Right cardiac atrium (tissue), 1 donor: ENCODE results near the gene FBXL22.

DNA sequence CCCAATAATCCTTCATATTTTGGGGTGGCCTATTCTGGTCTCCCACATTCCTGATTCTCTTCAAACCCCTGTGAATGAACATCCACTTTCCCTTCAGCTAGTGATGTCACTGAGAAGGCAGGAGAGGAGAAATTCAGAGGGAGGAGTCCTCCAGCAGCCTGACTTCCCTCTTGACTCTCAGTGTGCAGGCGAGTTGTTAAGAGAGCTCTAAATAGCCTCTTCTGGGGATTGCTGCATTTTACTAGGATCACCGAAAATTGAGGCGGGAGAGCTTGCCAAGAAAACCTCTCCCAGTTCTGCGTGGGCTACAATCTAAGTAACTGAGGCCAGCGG lies 168.6 kb downstream of the TLN2 start:
- PRO-cap = no peak

DNA sequence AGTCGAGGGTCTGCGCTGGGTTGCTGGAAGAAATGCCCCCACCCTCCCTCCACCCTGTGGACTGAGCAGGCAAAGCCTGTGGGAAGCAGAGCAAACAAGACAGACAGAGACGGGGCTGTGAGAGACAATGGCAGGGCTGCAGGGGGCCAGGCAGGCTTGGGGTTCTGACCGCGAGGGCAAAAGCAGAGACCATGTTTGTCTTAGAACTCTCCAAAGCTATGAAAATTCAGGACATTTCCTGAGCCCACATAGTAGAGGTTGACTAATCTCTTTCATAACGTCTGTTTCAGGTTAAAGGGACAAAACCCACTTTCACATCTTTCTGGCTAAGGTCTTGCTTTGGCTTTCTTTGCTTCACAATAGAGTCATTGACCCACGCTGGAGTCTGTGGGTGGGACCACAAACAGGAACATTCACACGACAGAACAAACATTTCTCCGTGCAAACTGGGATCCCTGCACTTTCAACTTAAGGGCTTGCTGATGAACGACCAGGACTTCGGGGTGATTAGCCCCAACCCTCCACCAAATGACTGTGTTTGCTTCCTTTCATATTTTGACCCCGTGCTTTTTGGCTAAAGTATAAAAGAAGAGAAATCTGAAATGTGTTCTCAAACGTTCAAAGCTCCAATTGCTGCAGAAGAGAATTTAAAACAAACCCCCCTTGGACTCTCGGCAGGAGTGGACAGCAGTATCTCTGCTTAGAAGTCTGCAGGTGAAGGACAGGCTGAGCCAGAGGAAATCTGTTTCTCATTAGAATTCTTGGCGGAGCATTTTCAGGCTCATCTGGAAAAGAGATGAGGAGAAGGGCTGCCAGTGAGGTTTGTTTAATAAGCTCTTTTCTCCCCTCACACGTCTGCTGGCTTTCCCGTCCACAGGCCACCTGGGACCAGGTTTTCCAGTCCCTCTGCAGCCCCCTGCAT lies 155.8 kb upstream of the TPM1 start:
- PRO-cap = no peak

DNA sequence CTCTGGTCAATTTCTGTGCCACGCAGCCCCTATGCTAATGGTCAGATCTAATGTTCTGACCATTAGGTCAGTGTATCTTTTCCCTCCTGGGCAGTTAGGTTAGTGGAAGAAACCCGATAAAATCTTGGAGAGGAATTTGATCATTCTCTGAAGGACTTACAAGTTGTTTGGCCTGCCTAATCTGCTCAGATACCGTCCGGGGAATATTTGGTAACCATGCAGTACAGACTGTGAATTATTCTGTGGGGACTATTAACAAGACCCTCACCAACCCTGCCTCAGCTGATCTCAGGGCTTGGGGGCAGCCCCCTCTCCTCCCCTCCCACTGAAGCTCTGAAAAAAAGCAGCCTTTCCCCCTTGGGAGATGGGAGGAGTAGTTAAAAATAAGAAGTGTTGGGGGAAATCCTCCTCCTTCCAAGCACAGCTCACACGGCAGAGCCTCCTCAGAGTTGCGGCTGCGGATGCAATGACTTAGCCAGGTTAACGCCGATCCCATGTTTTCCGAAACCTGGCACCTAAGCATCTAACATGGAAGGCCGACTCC lies 1.3 kb upstream of the TPM1 start:
- PRO-cap = unidirectional peak, plus-strand start at position 446 of the sequence

DNA sequence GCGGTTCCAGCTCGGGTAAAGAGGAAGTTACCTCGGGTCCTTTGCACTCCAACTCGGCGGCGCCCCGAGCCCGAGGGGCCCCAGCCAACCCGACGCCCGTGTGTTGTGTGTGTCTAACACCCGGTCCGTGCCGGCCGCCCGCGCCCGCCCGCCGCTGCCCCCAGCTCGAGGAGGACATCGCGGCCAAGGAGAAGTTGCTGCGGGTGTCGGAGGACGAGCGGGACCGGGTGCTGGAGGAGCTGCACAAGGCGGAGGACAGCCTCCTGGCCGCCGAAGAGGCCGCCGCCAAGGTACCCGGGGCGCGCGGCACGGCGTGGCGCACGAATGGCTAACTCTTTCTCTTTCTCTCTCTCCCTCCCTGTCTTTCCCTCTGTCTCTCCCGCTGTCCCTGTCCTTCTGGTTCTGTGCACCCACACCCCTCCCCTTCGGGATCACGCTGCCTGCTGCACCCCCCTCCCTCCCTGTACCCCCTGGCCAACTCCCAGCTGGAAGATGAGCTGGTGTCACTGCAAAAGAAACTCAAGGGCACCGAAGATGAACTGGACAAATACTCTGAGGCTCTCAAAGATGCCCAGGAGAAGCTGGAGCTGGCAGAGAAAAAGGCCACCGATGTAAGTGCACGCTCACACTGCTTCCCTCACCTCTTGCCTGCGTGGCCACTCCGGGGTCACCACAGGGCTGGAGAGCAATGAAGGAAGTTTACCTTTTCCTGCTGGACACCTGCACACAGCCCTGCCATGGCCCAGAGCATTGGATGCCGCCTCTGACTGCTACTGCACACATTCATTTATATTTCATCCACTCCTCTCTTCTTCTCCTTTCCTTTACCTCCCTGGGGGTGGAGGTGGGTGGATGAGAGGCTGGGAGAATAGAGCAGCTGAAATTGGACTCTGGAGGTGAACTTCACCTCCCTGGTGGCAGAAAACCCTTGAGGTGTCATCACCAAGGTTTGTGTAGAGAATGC lies 1.3 kb downstream of the TPM1 start:
- PRO-cap = bidirectional peak, plus-strand start at position 389 of the sequence, minus-strand start at position 398 of the sequence

DNA sequence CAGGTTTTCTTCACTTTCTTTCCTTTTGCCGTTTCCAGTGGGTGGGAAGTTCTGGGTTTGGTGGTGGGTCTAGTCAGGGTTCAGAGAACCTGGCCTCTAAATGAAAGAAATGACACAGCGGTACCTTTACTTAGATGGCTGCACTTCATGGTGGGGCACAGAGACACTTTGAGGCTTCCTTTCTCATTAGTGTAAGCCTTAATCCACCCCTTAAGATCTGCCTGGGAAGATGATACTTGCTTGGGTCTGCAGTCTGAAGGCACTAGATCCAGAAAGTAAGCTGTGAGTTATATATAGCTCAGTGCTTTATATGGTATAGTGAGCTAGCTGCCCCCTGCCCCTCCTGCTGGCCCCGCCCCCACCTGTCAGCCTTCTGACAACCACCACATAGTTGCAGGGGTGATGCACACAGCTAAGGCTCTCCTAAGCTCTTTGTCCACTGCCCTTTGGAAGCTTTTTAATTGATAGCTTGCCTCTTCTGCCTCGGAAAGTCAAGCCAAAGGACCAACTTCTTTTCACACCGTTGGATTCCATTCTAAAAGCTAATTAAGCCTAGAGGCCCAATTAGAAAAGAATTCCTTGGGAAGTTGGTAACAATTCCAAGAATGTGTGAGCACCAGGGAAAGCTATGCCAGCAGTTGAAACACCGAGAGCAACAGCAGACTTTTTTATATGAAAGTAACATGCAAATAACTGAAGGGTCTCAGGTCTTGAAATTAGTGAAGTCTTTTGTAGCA lies 2.1 kb downstream of the TPM1 start:
- PRO-cap = bidirectional peak, plus-strand start at position 326 of the sequence, minus-strand start at position 264 of the sequence

DNA sequence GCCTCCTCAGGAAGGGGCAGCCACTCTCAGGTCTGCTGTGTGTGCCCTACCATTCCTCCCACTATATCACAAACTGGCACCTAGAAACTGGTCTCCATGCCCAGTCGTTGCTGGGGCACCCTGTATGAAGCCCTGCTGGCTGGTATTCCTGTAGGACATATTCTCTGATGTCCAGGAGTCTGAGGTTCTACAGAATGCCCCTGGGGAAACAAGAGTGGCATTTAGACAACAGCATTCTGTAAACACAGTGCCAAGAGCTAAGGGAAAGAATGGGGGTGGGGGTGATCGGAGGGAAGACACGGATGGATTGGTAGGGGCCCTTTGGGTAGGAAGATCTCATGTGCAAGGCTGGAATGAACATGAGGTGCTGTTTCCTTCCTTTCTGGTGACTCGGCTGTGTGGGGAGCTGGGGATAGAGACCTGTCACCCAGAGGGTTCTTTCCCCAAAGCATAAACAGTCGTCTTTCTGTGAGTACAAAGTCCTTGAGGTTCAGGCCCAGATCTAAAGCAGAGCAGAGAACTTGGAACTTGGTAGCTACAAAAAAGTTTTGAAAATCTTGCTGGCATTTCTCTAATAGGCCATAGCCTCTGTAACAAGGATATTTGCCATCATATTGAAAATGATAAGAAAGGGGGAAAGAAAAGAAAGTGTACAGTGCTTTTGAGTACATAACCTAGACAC lies 11.7 kb downstream of the TPM1 start:
- PRO-cap = no peak

DNA sequence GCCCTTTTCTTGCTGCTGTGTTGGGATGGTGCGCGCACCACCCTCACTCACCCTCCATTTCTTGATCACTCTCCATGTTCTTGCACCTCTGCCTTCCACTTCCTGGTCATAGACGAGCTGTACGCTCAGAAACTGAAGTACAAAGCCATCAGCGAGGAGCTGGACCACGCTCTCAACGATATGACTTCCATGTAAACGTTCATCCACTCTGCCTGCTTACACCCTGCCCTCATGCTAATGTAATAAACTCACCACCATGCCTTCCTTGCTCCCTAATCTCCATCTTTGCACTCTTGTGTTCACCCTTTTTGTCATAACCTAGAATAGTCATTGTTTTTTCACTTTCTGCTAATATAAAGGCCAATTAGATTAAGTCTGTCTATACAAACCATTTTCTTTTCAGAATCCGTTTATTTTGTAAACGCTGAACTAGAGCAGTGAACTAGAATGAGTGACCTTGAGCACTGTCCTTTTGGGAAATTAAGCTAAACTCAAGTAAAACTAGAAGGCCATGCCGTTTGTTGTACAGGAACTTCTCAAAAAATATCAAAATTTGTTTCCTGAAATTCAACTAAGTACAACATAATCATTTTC lies 21.5 kb downstream of the TPM1 start:
- PRO-cap = no peak

- PRO-cap = no peak
Observed at GRCh38 chr15:63065327-63066173, 23.0 kb downstream of the TPM1 start.

GRCh38 chr15:63105387-63105767 lies 16.3 kb upstream of the LACTB start:
- PRO-cap = no peak

DNA sequence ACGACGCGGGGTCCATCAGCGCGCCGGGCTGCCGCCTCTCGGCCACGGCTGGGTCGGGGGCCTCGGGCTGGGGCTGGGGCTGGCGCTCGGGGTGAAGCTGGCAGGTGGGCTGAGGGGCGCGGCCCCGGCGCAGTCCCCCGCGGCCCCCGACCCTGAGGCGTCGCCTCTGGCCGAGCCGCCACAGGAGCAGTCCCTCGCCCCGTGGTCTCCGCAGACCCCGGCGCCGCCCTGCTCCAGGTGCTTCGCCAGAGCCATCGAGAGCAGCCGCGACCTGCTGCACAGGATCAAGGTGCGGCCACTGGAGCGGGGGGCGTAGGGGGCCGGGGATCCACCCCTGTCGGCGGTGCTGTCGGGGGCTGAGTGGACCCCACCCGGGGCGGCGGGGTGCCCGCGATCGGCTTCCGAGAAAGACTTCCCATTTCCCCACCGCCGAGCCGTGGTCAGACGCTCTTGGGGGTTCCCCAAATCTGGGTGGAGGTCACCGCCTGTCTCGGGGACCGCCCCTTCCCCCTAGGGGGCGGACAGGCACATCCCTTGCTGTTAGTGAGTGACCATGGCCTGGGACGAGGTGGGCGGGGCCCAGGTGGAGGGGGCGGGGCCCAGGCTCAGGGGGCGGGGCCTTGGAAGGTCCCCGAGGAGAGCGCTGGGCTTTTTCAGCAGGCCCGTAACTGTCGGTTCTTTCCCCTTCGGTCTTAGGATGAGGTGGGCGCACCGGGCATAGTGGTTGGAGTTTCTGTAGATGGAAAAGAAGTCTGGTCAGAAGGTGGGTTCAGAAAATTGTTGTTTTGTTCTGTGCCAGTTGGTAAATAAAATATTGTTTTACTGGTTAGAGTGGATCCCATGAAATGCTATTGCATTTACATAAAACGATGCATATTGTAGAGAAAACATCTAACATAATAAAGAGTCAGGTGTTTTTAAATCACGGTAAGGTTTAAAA lies 549 bp downstream of the LACTB start:
- PRO-cap = bidirectional peak, plus-strand start at position 626 of the sequence, minus-strand start at position 469 of the sequence

- PRO-cap = no peak
Observed at GRCh38 chr15:63191879-63192625, 2.6 kb downstream of the RAB8B start.

GRCh38 chr15:63210348-63211259 lies 21.2 kb downstream of the RAB8B start:
- PRO-cap = no peak

DNA sequence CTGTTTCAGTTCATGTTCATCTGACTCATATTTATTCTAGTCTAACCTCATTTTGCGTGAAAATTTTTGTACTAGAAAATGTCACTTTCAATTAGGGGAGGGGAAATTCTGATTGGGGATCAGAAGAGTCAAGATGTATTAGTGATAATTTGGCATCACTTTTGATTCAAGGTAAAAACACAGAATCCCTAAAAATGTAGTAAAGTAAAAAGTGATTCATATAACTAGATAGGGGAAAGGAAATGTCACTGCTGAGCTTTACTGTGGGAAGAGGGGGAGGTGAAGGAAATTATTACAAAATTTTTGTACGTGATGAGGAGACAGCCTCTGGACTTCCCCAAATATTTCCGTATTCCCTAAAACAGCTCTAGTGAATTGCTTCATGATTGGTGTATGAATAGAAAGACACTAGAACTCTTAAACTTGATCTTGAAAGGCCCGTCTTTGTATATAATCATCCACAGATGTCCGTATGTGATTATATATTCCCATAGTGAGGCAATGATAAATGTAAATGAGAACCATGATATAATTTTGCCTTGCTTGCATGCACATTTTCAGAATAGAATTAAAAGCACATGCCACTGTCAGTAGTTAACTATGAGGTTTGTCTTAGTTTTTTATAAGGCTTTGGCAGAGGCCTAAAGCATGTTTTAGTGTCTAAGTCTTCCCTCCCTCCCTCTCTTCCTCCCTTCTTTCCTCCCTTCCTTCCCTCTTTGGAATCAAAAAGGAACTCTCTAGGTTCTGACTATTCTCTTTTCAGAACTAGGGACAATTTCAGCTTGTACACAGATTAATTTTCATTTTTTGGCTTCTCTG lies 23.2 kb downstream of the RAB8B start:
- PRO-cap = no peak

DNA sequence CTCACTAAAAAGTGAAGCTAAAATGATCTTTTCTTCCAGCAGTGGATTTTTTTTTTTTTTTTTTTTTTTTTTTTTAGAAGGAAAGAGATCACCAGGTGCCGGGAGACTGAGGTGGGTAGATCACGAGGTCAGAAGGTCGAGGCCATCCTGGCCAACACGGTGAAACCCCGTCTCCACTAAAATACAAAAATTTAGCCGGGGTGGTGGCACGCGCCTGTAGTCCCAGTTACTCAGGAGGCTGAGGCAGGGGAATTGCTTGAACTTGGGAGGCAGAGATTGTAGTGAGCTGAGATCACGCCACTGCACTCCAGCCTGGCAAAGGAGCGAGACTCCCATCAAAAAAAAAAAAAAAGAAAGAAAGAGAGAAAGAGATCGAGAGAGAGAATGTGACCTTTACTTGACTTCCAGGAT lies 29.6 kb downstream of the RAB8B start:
- PRO-cap = no peak

DNA sequence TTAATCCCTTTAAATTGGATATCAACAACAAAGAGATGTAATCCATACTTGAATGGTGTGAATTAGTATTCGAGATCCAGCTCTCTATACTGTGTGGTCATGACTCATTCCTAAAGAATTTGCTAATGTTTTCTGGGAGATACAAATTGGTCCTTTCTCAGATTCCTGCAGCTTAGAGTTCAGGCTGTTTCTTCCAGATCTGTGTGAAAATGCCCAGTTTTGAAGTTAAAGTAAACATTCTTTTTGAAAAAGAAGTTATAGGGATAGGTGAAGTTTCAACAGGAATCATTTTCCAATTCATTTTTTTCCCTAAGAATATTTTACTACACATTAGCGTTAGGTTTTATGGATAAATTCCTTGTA lies 20.7 kb upstream of the APH1B start:
- PRO-cap = no peak

DNA sequence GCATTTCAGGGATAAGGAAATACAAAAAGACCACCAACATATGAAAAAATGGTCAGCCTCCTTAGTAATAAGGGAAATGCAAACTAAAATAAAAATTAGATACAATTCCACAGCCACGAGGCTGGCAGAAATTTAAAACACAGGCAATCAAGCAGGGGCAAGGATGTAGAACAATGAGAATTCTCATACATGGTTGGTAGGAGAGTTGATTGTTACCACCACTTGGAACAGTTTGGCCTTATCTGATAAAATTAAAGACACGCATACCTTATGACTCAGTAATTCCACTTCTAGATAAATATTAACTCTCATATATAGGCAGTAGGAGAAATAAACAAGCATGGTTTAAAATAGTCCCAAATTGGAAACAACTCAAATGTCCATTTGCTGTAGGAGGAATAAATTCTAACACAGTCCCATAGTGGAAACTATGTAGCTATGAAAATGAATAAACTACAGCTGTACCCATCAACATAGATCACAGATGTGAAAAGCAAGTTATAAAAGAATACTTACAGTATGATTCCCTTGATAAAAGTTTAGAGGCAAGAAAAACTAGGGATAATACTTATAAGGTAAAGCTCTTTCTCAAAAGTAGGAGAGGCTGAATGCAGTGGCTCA lies 42.3 kb upstream of the USP3 start:
- PRO-cap = no peak

DNA sequence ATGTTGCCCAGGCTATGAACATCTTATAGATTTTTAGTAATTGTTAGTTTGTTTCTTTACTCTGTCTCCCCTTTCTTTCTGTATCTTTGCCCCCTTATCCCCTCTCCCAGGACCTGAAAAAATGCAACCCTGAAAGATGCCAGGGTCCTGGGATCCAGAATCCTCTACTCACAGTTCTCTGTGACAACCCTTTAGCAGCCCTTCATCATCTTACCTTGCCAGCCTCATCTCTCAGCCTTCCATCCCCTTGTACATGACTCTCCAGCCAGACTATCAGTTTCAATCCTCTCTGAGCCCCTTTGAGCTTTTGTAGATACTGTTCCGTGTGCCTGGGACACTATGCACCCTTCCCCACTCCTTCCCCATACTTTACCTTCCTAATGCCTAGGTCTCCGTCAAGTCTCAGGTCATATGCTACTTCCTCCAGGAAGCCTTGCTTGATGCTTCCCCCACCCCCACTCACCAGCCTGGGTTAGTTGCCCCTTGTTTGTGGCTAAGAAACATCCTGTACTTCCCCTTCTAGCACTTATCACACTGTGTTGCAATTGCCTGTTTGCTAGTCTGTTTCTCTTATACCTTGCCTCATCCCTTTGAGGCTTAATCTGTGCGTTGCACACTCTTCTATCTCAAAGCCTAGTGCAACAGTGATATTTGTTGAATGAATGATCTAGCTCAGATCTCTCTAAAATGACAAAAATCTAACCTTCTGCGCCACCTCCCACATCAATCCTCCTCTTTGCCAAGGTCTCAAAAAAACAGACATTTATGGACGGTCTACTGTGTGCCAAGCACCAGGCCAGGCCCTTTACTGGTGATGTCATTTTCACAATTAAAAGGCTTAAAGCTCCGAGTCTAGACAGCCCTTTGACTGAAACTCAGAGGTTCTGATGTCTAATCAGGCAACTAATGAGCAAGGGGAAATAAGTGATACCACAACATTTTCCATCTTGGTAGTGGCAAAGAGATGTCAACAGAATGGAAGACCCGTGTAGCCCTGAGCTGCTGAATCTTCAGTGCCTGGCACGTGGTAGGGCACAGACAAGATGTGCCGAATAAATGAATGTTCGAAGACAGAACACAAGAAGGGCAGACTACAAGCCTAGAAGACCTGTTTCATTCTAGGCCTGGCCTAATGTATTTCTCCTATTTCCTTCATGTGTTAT lies 6.6 kb upstream of the USP3 start:
- PRO-cap = no peak

DNA sequence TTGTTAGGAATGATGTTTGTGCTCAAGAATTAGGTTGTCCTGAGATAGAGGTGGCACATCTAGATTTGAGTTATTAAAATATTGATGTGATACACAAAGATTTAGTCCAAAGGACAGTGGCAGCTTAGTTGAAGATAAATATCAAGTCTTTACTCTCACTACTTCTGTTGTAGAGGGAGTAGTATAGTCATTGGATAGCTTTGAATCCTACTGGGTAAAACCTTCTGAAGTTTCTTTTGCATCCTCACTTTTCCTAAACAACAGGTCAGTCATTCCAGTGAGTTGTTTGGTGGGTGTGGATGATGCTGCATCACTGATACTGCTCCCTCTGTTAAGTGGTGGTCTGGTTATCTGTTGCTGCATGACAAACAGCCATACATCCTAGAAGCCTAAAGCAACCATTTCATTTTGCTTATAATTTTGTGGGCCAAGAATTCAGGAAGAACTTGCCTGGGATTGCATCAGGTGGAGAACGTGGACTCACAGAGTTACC lies 19.7 kb downstream of the USP3 start:
- PRO-cap = no peak

GRCh38 chr15:63596618-63597801 lies at the start of gene FBXL22:
Gene FBXL22 (plus strand): TSS chr15:63597387.
- PRO-cap = bidirectional peak, plus-strand start at chr15:63597326, minus-strand start at chr15:63597256

GRCh38 chr15:63598316-63599196 lies 1.4 kb downstream of the FBXL22 start:
- PRO-cap = no peak